Epithelial cell of esophagus (primary cell): ENCODE results near the genes SP140, SP100, PSMD1, B3GNT7 and NCL.

GRCh38 chr2:229542714-229542995, 171.7 kb downstream of the DNER start:
- RRBS, result no CpG with 5 or more reads among the region's 3 CpGs

DNA sequence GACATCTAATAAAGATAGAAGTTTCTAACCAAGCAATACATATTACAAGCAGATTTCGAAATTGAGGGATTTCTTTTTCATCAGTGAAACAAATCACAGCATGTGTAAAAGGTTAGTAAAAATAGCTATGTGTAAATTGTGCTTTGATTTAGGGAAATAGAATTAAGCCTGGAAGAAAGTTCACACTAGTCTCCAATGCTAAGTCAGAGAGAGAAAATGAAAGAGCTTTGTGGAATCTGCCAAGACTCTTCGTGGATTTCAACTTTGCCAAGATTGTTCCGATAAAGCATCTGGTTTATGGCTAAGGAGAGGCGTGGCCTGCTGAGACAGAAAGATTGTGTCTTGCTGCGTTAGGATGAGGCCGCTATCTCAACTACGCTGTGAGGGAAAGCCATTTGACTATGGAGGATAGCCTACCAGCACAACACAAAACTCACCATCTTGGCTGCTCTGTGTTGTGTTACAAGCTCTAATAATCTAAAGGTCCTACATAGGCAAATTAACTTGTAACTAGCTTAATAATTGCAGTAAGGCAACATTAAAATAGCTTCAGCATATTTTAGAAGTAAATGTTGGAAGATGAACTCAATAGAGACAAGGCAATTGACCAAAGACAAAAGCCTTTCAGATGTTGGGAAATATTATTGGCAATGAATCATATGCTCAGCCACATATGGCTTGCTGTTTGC, 60.3 kb upstream of the SLC16A14 start:
- RRBS, result no CpG with 5 or more reads among the region's 7 CpGs

GRCh38 chr2:230225371-230226257, at the start of gene SP140:
Gene SP140, plus strand, starts transcription at chr2:230225736.
- RRBS, result no CpG with 5 or more reads among the region's 13 CpGs

GRCh38 chr2:230415713-230416847, at the start of gene SP100:
Gene SP100, plus strand, starts transcription at chr2:230416201.
- RRBS, result no CpG with 5 or more reads among the region's 16 CpGs

- RRBS, result no CpG with 5 or more reads among the region's 7 CpGs
These were observed 36.3 kb downstream of the SP100 start for GRCh38 chr2:230452271-230452781.

DNA sequence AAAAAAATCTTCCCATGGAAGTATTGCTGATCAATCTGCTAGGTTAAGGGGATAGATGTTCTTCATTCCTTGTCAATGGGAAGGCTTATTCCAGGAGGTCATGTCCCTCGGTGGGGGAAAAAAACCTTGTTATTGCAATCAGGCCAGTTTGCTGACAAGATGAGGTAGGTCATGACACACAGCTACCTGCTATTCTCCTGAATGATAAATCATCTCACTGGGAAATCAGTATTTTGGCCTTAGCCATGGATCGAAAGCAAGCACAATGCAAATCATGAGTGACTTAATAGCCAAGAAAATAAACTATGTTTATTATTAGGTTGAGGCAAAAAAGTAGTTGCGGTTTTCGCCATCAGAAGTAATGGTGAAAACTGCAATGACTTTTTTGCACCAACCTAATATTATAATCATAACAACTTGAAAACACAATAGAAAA, 97.5 kb downstream of the SP100 start:
- RRBS, result no CpG with 5 or more reads among the region's 4 CpGs

GRCh38 chr2:230731022-230731407, 18.4 kb downstream of the CAB39 start:
- RRBS, result no CpG with 5 or more reads among the region's 2 CpGs

DNA sequence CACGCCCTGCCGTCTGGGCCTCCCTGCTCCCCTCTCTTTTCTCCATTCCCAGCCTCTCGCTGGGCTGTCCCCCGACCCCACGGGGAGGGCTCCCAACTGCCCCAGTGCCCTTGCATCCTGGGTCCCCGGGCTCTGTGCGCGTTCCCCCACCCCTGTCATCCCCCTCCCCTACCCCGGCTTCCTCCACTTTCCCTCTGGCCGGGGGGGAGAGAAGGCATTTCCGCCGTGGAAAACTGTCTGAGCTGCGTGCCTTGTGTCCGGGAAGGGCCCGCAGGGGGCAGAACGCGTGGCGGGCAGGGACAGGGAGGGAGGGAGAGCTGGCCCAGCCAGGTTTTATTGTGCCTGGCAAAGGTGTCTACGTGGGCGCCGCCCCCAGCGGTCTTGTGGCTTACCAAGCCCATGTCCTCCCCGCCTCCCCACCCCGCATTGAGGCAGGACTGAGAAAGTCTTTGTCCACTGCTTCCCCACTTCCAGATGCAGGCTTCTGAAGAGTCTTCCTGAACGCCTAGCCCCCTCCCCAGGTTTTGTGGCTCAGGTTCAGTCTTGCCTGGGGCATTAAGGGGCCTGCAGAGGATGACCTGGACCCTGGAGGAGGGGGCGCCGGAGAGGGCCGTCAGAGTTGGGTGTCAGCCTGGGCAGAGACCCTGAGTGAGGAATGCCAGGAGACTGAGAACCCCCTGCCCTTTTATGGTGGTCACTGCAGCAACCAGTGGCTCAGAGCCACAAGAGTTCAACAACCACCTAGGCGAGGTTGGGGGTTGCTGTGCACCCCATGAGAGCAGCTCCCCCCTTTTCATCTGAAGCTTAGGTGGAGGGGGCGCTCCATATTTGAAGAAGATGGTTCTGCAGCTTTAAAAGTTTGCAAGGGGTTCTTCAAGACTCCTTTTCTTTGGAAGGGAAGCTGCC, 1.3 kb downstream of the ITM2C start:
- RRBS, result 4% methylated on average over 9 of the region's 30 CpGs

- RRBS, result no CpG with 5 or more reads among the region's 9 CpGs
These were observed 18.6 kb upstream of the GPR55 start for GRCh38 chr2:230943632-230944031.

GRCh38 chr2:230987006-230987614, 8.8 kb upstream of the SPATA3 start:
- RRBS, result 6% methylated on average over 21 of the region's 32 CpGs

- RRBS, result no CpG with 5 or more reads among the region's 5 CpGs
These were observed 7.9 kb upstream of the PSMD1 start for GRCh38 chr2:231048778-231049193.

DNA sequence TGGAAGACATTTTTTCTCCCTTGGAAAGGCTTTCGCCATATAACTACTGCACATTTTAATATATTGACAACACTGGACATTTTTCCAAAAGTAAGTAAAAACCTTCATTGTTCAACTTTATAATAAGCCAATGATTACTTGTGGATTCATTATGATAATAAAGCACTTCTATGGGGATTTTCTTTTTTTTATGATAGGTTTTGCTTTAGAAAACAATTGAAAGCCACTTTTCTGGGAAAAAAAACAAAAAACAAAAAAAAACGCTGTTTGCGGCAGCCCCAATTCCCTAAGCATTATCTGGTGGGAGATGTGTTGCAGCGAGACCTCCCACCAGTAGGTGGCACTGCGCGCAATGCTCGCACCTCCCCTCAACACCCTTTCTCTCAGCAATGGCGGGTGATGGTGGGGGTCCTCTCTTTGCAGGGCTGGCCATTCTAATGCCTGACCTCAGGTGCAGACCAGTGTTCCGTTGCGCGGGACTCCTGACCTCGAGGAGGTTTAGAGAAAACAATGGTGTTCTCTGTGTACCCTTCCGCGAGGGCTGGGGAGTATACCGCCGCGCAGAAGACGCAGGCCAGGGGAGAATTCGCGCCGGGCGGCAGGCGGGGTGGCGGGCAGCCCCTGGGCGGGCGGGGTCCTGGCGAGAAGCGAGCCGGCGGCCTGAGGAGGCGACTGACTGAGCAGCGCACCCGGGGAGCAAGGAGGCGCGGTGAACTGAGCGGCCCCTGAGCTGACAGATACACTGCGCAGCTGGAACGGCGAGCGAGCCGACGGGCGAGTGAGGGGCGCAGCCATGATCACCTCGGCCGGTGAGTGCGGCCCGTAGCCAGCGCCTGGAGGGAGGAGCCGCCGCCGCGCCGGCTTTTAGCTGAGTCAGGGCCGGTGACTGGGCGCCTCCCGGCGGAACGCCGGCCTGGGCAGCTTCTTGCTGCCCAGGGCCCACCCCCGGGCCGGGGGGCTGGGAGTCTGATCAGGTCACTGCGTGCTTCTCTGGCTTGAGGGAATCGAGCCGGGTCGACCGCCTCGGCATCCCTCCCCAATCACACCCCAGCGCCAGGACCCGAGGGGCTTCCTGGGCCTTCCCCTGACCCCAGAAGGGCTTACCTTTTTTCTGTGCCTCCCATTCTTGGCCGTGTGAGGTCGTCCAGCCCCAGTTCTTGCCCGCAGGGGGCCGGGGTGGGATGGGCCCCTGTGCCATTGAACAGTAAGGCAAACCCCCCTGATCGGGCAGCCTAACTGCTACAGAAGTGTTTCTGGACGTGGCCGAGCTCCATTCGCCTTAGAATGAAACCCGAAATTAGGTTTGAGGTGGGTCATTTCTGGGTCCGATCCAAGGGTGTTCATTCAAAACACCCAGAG, at the start of gene PSMD1:
TSS of gene PSMD1 (plus strand) at position 635 of the 1,359 bp plus-strand sequence.
- RRBS, result 2% methylated on average over 25 of the region's 80 CpGs

DNA sequence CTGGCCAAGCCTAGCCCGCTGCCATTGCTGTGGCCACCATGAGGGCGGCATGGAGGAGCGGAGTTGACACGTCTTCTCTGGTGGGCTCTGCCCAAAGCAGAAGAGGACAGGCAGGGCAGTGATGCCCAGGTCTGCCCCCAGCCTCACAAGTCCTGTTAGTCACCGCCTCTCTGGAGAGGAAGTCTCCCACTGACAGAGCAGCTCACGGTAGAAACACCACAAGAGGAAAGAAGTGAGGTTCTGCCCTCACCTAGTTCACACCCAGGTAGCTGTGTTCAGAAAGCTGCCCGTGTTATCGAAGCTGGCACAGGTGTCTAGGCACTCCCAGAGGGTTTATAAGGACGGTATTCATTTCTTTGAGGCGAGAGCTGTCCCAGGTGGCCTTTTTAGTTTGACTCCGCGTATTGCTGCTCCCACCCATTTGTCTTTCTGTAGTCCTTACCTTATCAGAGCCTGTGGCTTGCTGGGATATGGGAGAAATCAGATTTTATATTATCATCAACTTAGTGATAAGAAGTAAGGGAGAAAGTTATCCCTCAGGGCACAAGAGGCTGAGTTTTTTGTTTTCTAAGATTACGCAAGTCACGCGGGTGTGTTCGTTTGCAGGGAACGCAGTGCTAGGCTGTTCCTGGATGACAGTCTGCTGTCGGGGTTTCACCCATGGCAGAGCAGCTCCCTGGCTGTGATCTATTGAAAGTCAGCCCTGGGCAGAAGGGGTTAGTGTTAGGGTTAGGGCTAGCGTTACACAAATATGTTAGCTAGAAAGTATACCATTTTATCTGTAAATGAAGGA, 46.5 kb downstream of the ARMC9 start:
- RRBS, result no CpG with 5 or more reads among the region's 19 CpGs

DNA sequence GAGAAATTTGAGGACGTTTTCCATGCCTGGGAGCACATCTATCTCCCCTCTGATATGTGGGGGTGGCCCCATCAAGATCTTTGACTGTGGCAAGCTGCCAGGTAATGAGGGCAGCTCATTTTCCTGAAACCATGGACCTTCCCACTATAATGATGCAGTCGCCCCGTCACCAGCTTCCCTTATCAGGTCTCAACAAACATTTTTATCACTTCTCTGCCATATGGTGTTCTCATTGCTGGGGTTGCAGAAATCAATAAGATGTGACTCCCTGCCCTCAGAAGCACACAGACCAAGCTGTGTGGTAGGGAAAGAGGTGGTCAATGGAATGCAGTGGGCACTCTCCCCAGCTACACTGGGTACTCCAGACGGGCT, 48.4 kb upstream of the B3GNT7 start:
- RRBS, result no CpG with 5 or more reads among the region's 4 CpGs

DNA sequence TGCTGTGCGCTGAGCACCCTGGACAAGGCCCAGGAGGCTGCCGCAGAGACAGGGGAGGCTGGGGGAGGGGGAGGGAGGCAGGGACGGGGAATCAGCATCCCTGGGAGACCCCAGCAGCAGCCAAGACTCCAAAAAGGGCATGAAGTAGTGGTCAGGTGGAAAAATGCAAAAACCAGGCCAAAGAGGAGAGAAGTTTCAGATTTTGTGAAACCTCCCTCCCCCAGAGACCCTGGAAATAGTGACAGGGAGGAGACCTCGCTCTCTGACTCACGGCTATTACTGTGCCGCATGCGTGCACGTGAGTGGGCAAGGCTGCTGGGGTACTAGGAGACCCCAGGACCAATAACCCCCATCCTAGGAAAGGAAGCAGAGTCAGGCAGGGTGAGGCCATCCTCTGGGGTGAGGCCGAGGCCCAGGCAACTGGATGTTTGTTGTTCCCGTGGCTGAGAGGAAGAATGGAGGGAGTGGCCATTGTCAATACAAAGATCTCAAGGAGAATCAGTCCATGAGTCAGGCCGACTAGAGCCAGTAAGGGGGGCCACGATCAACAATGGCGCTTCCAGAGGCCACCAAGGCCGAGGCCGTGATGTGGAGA, 15.9 kb upstream of the B3GNT7 start:
- RRBS, result no CpG with 5 or more reads among the region's 15 CpGs

DNA sequence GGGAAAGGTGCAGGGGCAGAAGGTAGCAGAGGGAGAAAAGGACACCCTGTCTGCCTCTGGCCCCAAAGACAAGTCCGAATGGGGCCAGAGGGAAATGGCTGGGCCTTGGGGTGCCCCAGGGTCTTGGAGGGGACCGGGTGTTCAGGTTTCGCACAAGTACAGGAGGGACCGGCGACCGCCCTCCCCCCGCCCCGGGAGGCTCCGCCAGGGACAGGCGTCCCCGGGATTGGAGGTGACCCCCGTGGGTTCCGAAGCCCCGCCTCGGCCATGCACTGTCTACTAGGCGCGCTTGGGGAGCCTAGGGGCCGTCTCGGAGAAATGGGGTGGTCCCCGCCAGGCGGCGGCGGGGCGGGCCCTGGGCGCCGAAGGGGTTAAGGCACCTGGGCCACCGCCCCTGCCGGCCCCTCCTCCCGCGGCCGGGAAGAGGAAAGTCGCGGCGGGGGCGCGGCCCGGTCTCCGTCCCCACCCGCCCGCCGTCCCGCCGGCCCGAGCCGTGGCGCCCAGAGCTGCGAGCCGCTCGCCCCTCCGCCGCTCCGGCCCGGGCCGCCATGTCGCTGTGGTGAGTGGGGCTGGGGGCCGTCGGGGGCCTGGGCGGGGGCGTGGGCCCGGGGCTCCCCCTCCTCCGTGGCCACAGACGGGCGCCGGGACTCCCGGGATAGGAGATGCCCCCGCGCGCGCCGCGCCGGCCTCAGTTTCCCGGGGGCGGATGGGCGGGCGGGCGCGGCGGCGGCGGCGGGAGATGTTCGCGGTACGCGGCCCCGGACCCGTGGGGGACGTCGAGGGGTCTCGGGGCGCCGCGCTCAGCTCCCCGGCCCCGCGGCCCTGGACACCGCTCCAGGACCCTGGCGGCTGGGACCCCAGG, at the start of gene B3GNT7:
TSS of gene B3GNT7 (plus strand) at position 455 of the 862 bp plus-strand sequence.
- RRBS, result 3% methylated on average over 46 of the region's 99 CpGs

- RRBS, result 40% methylated on average over 1 of the region's 13 CpGs
These were observed 7.3 kb downstream of the B3GNT7 start for GRCh38 chr2:231402832-231403254.

DNA sequence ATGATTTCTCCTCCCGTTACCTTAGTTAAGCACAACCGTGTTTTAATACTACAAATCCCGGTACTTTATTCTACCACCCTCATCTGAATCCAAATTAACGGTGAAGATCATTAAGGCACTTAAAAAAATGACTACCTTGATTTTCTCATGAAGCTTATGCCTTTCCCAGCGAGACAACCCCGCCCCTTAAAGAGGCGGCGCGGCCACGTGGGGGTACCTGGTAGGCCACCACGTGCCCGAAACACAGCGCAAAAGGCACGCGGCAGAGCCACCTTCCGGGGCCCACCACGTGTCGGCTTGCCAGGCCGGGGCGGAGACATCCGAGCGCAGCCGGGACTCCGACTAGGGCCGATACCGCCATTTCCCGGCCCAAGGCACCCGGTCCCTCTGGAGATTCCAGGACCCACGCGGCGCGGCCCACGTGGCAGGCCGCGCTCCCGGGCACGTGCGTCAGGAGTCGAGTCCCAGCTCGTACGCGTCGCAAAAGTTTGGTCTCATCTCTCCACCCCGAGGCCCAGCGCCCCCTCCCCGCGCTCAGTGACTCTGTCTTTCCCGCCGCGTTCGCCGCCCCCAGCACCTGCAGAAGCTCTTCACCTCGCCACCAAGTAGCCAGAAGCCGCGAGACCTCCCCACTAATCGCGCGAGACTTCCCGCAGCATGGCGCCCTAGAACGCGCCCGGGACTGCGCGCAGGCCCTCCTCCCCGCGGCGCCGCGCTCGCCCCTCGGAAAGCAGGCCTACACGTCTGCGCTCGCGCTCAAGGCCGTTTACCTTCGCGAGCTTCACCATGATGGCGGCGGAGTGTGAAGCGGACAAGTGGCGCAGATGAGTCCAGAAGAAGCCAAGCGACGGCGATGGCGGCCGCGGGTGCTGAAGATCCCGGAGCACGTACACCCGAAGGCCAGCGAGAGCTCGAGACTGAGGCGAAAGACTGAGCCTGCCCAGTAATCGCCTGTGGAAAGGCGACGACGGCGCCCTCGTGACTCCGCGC, at the start of gene NCL:
TSS of gene NCL (minus strand) at position 919 of the 990 bp plus-strand sequence.
- RRBS, result 1% methylated on average over 9 of the region's 103 CpGs

DNA sequence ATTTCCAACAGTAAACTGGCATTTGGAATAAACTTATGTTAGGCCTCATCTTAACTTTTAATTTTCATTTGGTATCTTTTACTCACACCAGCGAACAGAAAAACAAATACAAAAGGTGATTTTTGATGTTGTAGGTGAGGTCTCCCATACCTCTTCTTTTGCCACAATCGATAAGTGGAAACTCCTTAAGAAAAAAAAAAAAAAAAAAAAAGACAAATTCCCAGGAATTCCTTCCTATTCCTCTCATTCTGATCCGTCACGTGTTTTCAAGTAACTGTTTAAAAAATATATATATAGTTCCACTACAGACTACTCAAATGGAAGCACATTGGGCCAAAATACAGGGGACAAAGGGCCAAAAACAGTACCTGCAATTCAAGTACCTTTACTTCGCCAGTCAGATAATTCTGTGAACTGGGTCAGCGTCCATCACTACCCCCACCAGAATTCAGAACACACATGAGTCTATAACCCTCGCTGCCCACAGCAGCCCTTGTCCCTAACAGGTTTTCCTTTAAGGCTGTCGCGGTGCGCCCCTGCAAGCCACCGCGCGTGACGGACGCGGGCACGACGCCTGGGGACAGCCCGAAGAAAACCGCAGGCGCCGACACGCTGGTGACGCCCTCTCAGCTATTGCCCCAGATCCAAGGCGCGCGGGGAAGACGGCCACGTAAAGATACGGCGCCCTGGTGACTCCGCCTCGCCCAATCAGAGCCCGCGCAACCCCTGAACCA, 16.4 kb downstream of the NMUR1 start:
- RRBS, result no CpG with 5 or more reads among the region's 35 CpGs